Neural cell (in vitro differentiated cells): ENCODE measurements around a stretch of chr10.

GRCh38 chr10:114044406-114045024 lies 849 bp downstream of the ADRB1 start:
- RAMPAGE, long total RNA, result no peak

- RAMPAGE, long total RNA, result no peak
Observed at GRCh38 chr10:114064575-114065244, 21.0 kb downstream of the ADRB1 start.

DNA sequence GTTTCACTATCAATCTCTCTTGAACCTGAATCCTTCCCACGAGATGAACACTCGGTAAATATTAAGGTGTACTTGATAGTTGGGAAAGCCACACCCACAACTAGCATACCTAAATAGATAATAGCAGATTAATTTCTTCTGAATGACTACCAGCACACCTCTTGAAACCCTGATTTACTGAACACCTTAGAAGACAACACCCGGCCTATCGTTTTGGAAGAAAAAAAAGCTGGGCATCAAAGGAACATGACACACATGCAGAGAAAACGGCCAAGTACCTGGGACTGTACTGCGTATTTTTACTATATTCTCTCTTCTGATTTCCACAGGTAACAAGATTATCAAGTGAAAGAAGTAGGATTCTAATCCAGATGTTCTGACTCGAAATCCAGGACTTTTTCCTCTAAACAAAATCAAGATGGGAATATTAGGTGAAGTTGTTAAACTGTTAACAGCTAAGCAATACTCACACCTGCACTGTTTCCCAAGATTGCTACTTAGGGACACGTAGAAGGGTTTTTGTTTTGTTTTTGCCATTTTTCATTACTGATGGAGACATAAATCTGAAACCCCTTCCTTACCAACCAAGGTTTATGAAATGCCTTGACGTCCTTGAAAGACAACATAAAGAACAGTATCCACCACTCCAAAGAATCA lies 1.0 kb downstream of the CCDC186 start:
- RAMPAGE, long total RNA, result no peak

GRCh38 chr10:114272024-114272279 lies 32.9 kb downstream of the VWA2 start:
- RAMPAGE, long total RNA, result no peak

DNA sequence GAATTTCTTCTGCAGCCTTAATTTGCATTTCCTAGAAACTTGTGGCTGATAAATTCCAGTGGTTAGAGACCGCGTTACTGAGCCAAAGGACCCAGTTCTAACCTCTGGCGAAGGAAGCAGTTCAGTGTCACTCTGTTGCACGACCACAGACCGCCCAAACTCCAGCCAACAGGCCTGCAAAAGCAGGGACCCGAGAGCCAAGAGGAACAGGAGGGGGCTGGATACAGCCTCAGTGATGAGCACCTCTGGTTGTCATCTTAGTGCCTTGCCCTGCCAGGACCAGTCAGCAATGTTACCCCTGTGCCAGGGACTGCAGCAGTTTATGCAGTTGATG lies 70.0 kb downstream of the AFAP1L2 start:
- RAMPAGE, long total RNA, result no peak

DNA sequence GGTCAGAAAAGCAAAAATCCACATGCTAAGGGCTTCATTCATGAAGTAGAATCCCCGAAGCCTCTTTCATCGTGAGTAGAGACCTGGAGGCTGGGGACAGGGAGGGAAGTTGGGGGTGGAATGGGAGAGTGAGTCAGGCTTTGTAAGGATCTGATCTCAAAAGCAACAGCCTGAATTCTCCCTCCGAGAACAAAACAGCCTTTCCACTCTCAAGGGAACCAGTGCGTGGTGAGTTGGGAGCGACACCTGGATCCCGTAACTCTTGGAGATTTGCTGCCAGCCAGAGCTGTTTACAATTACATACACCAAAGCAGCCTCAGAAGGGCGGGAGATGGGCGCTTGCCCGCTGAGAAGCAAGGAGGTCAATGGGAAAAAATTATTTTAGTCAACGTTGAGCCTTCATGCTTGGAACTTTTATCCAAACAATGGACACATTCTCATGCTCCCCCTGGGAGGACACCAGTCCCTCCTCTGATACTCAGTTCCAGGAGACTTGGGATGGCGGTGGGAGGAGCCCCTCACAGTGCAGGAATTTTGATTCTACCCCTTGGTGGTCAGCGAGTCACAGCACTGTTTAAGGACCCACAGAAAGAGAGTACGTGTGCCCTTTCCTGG lies 10.7 kb downstream of the AFAP1L2 start:
- RAMPAGE, long total RNA, result no peak

DNA sequence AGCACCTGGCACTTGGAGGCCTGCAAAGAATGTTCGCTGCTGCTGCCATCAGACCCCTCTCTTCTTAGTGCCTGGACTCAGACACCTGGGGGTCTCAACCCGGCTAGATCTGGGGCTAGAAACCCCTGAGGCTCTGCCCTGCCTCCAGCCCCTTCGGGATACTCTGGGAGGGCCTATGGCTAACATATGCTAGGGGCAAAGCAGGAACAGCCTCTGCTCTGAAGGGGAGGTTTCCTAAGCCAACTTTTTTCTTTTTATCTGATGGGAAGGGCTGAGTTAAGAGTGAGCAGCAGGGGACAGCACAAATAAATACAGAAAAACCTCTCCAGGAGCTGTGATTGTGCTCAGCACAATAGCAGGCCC lies 22.7 kb upstream of the AFAP1L2 start:
- RAMPAGE, long total RNA, result no peak

GRCh38 chr10:114472100-114472639 lies 67.9 kb upstream of the AFAP1L2 start:
- RAMPAGE, long total RNA, result no peak

DNA sequence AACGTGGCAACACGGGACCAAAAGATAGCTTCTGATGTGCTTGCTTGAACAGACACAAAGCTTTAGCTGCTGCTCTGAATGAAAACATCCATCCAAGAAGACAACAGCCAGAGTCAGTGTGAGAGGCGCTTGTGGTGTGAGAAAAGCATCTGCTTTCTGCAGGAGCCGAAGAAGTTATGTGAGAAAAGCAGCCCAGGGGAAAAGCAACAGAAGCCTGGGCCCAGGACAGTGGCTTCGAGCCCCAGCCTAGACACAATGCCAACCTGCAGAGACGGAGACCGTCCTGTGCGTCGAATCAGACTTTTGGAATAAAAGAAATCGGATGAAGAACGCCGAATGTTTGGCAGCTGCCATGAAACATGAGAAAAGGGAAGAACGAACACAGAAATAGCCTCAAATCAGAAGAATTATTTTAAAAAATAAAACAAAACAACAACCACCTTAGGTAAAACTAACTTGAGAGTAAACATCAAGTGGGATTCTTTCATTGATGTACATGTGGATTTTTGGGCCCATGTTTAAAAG lies 80.8 kb upstream of the AFAP1L2 start:
- RAMPAGE, long total RNA, result no peak

DNA sequence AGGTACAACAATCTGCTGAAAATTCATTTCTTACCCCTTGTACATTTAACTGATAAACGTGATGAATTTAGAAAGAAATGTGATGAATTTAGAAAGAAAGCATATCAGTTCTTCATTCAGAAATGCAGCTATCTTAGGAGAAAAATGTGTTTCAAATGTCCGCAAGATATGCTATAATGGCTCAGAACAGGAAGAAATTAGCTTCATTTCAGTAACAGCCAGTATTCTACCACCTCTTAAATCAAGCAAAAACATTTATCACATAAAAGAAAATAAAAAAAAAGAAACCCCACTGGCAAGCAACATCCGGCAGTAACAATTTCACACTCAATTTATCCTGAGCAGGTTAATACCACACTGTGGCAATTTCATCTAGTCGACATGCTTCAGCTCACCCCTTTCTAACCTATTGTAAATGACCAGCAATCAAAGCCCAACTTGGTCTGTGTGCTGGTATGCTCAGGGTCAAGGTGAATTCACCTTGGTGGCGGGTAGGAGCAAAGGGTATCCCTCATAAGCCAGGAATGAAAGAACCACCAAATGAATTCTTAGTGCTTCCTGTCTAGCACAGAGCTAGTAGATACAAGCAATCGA lies 109.0 kb upstream of the AFAP1L2 start:
- RAMPAGE, long total RNA, result no peak

DNA sequence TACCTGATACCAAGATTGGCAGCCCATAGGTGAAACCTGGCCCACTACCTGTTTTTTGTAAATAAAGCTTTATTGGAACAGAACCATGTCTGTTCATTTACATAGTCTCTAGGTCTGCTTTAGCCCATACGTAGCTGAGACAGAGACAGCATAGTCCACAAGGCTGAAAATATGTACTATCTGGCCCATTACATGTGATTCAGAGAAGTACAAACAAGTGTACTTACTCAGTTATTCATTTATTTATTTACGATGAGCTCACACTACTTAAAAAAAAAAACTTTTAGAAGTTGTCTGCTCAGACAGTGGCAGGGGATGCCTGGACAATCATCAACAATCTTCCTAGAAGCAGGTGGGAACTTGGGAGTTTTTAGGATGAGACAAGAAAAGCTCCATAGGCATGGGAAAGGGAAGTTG lies 114.3 kb upstream of the AFAP1L2 start:
- RAMPAGE, long total RNA, result no peak

DNA sequence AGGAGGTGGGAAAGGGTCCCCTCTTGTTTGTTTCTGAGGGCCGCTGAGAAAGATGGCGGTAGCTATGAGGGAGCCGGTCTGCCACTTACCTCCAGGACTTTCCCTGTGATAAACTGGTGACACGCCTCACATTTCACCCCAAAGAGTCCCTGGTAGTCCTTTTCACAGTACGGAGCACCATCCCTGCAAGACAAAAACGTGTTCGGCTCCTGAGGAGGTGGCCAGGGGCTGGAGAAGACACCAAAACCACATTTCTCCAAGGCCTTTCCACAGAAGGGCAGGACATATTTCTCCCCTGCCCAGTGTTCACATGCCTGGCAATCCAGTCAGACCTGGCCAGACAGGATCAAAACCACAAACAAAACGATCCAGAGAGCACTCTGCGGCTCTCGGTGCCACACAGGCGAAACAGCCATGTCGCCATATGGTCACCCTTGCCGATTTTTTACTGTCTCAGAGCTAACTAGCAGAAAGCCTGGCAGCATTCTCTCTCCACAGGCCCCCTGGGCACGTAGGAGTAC lies 113.1 kb downstream of the ABLIM1 start:
- RAMPAGE, long total RNA, result no peak

GRCh38 chr10:114573390-114573756 lies 84.7 kb downstream of the ABLIM1 start:
- RAMPAGE, long total RNA, result no peak

DNA sequence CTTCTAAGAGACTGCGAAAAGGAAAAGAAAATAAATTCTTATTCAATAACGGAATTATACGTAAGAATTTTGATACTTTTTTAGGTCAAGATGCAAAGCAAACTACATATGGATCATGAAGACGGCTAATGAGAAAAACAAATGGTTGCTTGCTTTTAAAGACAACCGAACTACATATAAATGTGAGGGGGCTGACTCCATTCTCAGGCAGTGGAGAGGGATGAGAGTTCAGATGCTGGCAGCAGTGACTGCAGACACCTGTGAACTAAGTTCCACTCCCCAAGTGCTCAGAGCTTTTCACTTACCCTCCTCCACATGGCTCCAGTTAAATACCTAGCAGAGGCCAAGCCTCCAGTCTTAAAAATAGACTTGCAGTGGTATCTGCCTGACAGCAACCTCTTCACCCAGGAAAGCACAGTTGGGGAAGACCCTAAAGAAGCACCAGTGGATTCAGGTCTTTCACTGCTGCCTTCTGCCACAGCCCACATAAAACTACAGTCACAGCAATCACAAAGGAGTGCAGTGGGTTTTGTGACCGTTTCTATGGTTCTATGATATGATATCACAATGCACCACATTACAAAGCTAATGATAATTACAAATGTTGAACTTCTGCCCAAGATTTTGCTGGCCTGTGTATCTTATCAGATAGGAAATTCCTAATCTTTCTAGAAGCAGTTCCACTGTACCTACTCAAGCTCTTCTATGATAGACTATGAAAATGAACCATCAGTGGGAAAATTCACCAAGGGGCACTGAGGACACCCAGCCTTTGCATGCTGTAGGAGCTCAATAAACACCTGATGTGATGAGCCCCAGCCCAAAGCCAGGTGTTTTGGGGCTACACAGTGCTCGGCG lies 3.2 kb upstream of the ABLIM1 start:
- RAMPAGE, long total RNA, result no peak

- RAMPAGE, long total RNA, result no peak
Observed at GRCh38 chr10:114686594-114687280, 28.7 kb upstream of the ABLIM1 start.

DNA sequence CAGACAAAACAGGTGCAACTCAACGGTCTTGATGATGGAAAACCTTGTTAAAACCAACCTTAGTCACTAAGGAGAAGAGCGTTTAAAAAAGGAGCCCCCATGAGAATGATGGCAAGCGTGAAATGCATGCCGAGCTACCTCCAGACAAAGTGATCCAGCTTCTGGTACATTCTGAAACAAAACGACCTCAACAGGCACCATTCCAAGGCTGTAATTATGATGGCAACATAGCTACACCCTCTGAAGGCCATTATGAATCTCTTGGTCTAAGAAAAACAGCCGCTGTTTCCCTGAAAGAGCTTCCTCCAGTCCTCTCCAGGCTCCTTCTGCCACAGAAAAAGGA lies 49.9 kb upstream of the ABLIM1 start:
- RAMPAGE, long total RNA, result no peak

GRCh38 chr10:114843472-114844056 lies 22.0 kb downstream of the FHIP2A start:
- RAMPAGE, long total RNA, result no peak

DNA sequence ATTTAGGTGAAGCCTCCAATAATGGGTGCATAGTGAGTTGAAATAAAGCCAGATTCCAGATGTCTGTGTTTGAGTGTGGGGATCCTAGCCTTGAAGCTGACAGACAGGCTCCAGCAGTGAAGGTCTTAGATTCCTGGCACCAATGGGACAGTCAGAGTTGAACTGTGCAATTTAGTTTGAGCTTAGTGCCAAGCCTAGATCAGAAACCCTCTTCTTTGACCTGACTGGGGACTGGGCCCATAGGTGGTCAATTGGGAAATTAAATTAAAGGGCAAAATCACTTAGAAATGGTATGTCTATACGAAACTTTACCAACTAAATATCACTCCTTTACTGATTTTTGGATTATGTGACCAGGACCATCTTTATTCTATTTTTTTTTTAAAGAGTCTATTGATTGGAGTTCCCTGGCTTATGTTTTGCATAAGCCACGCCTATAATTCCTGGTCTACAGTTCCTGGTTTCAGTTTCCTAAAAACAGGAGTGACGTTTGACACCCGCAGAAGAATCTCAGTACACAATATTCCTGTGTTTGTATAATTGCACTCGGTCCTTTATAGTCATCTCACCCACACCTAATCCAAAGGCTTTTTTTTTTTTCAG lies 201.4 kb downstream of the GFRA1 start:
- RAMPAGE, long total RNA, result no peak

DNA sequence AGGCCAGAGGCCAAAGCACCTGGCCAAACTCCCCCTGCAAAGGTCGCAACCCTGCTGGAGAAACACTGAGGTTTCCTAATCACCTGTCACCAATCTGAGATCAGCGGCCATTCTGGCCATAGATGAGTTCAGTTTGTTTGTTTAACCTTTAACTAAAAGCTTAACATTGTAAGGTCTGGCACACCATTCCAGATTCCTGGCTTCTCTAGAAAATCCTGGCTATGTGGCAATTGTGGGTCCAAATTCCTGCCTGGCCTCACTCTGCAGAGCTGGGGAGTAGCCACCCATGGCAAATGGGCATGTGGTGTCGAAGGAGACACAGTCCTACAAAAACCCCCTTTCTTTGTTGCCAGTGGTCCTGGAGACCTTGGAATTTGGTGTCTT lies 65.8 kb downstream of the GFRA1 start:
- RAMPAGE, long total RNA, result no peak

DNA sequence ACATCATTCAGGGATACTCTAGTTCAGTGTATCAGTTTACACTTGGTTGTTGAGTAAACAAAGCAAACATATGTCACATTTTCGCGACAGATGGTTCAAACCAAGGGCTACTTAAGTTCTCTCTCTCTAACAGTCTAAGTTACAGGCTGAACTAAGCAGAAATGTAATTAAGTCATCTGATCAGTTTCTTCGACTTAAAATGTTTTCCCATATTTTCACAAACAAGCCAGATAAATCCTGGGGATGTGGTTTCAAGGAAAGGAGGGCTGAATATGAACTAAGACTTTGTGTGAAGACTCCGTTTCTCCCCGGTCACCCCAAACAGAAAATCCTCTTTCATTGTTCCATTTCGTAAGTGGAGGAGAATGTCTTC lies 1.7 kb upstream of the GFRA1 start:
- RAMPAGE, long total RNA, result no peak